Renal cortical epithelial cell (primary cell): ENCODE measurements around the genes CAP2 and E2F3.

- RRBS, result 10% methylated on average over 4 of the region's 32 CpGs
Observed at GRCh38 chr6:17392947-17393790, at the start of gene CAP2. TSS of gene CAP2 (plus strand) at chr6:17393595.

GRCh38 chr6:17429605-17429945, 36.2 kb downstream of the CAP2 start:
- RRBS, result no CpG with 5 or more reads among the region's 3 CpGs

- RRBS, result no CpG with 5 or more reads among the region's 4 CpGs
Observed at GRCh38 chr6:17469336-17469659, 75.9 kb downstream of the CAP2 start.

GRCh38 chr6:17715050-17715466, 8.3 kb upstream of the NUP153 start:
- RRBS, result no CpG with 5 or more reads among the region's 2 CpGs

DNA sequence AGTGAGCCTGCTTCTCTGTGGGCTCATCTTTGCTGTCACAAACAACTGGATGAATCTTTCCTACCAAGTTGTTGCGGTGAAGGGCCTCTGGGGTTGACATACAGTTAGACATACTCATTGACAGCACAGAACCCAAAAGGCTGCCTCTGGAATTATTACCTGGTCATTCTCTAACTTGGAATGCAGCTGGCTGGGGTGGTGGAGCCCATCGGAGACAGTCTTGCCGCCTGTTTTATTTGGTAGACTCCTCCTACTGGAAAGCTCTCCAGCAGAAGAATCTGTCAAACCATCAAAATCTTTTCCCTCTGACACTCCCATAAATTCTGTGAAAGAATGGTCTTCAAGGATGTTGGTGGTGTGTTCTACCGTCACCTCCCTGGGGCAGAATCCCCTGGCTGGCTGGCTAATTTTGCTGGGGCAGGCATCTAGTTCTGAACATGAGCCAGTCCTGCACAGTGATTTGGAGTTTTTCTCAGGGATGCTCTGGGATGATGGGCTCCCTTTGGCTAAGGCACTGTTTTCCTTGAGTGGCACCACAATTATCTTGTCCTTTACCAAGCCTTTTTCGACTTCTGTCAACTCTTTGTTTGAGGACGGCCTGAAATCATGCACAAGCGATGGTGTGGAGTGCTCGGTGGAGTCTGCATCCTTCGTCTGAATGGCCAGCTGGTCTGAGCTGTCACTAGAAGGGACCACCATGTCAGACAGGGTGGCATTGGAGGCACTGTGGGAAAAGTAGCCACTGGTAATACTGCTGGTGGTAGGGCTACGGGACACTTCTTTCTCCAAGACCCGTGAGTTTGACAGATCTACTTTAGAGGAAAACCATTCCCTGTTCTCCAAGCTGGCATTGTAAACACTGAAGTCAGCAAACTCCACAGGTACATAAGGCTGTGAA, 57.5 kb upstream of the NUP153 start:
- RRBS, result no CpG with 5 or more reads among the region's 11 CpGs

DNA sequence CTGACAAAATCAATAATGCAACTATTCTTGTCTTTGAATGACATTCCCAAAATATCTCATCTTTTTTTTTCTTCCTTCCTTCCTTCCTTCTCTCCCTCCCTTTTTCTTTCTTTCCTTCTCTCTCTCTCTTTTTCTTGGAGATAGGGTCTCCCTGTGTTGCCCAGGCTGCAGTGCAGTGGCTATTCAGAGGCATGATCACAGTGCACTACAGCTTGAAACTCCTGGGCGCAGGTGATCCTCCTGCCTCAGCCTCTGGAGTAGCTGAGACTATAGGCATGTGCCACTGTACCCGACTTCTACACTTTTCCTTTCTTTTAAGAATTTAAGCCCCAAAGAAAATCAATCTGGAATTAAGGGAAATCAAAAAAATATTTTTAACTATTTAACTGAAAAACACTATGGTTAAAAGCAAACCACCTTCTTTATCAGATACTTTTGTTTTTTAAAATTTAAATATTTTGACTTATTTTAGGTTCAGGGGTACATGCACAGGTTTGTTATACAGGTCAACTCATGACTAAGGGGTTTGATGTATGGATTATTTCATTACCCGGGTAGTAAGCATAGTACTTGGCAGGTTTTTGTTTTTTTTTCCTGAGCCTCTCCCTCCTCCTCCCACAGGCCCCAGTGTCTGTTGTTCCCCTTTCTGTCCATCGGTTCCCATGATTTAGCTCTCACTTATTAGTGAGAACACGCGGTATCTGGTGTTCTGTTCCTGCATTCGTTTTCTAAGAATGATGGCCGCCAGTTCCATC, 105.2 kb upstream of the NUP153 start:
- RRBS, result no CpG with 5 or more reads among the region's 8 CpGs

DNA sequence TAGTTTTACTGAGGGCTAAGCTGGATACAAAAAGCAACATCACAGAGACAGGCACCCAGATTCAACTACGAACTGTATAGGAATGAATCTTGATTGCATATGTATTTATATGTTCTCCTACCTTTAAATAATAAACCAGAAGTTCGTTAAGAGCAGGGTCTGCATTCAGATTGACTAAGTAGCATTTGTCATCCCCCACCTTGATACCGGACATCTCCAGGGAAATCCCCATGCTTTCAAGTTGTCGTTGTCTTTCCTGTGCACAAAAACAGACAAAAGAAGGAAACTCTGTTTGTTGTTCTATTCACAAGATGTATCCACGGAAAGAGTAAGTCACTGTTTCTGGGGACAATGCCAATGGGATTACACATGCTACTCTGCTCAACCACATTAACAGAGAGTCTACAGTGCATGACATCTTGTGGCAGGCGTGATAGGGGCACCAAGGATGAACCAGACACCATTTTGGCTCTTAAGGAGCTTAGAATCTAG, 124.3 kb upstream of the NUP153 start:
- RRBS, result no CpG with 5 or more reads among the region's 6 CpGs

- RRBS, result no CpG with 5 or more reads among the region's 20 CpGs
Observed at GRCh38 chr6:17975136-17975834, 12.2 kb downstream of the KIF13A start.

DNA sequence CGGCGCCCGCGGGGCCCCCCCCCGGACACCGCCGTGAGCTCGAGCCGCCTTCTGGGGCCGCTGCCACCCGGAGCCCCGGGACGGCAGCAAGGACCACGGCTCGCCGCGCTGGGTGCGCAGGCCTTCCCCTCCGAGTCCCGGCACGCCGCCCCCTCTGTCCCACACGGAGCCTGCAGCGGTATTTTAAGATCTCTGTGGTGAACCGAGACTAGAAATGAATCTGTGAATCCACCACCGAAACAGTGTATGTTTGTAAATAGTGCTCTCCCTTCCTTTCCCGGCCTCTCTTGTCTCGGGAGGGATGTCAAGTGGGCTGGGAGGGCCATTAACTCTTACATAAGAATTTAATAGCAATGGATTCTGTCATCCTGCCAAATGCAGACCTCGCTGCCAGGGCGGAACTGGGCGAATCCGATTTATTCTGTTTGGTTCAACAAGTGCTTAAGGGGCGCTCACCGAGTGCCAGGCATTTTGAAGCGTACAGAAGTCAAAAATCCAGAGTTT, 614 bp upstream of the KIF13A start:
- RRBS, result 1% methylated on average over 17 of the region's 35 CpGs

GRCh38 chr6:18034698-18035234, 47.3 kb upstream of the KIF13A start:
- RRBS, result no CpG with 5 or more reads among the region's 7 CpGs

DNA sequence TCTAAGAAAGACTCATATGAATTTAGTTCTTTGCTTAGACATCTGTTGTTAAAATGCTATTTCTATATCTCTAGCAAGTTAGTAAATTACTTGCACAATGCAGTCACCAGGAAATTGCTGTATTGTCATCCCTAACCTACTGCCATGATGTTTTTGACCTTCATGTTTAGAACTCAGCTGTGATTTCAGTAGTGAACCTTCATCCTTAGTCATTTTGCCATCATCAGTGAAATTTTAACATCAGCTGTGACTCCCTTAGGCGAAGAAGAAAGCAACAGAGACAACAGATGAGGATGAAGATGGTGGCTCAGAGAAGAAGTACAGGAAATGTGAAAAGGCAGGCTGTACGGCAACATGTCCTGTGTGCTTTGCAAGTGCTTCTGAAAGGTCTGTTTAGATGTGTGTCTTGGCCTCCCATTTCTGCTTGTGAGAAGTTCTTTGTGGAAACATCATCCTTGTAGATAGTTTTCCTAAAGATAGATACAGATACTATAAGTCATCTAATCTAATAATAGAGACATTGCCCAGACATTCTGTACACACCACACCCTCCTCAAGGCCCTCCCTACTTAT, 5.9 kb downstream of the KDM1B start:
- RRBS, result no CpG with 5 or more reads among the region's 2 CpGs

DNA sequence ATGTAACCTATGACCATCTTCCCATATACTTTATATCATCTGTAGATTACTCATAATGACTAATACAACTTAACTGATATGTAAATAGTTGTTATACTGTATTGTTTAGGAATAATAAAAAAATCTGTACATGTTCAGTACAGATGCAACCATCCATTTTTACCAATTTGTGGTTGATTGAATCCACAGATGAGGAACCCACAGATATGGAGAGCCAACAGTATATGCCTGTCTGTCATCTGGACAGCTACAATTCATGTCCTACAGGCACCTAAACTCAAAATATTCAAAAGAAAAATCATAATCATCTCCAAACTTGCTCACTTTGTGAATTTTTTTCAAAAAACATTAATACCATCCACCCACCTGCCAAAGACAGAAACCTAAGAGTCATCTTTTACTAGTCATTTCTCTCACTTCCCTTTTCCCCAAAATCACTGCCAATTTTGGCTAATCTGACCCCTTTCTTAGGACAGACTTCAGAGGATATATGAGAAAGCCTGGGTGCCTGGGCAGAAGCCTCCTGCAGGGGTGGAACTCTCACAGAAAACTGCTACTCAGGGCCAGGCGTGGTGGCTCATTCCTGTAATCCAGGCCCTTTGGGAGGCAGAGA, 4.1 kb downstream of the DEK start:
- RRBS, result no CpG with 5 or more reads among the region's 1 CpG

- RRBS, result no CpG with 5 or more reads among the region's 8 CpGs
Observed at GRCh38 chr6:19180546-19181307, 656.4 kb upstream of the ID4 start.

DNA sequence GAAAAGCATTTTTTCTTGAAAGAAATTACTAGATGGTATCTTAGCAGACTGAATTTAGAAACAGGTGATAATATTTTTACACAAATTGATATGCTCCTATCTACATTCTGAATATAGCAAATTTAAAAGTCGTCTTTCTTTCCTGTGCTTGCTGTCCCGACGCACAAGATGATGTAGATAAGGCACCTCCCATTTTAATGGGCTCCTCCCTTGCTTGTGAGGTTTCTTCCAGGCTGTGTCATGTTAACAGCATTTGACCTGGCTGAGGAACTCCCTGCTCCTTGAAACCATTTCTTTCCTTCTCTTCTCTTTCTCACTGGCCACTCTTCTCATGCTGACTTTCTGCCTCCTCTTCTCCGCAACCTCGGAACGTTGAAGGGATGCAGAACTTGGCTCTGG, 14.5 kb upstream of the ID4 start:
- RRBS, result no CpG with 5 or more reads among the region's 6 CpGs

- RRBS, result no CpG with 5 or more reads among the region's 46 CpGs
Observed at GRCh38 chr6:19836564-19837268, 454 bp upstream of the ID4 start.

DNA sequence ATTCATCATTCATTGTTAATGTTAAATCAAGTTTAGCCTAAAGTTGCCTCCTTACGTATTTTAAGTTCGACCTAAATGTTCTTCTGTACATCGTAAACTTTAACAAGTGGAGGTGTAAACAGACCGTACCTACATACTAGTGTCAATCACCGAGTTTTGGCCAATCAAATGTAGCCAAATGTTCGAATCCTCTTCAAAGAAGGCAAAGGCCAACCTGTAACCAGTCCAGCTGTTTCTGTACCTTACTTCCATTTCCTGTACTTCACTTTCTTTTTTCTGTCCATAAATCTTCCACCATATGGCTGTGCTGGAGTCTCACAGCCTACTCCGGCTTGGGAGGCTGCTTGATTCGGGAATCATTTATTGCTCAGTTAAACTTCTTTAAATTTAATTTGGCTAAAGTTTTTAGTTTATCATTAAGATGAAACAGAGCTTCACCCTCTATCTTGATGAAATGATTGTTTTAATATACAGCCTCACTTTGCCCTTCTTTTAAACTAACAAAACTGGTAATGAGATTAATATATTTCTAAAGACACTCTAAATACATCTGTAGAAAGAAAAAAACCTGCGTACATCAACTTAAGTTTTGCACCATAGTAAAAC, 13.3 kb downstream of the MBOAT1 start:
- RRBS, result no CpG with 5 or more reads among the region's 9 CpGs

DNA sequence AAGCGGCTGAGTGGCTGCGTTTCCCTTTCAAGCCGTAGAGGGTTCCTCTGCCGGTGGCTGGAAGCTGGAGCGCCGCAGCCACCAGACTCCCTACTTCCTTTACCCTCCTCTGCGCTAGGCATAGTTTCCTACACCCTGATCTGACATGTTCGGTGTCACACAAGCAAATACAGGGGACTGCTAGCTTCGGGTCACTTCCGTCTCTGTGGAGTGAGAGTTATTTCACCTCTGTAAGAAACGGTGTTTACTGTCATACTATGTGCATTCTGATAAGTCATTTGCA, 500 bp upstream of the MBOAT1 start:
- RRBS, result no CpG with 5 or more reads among the region's 11 CpGs

DNA sequence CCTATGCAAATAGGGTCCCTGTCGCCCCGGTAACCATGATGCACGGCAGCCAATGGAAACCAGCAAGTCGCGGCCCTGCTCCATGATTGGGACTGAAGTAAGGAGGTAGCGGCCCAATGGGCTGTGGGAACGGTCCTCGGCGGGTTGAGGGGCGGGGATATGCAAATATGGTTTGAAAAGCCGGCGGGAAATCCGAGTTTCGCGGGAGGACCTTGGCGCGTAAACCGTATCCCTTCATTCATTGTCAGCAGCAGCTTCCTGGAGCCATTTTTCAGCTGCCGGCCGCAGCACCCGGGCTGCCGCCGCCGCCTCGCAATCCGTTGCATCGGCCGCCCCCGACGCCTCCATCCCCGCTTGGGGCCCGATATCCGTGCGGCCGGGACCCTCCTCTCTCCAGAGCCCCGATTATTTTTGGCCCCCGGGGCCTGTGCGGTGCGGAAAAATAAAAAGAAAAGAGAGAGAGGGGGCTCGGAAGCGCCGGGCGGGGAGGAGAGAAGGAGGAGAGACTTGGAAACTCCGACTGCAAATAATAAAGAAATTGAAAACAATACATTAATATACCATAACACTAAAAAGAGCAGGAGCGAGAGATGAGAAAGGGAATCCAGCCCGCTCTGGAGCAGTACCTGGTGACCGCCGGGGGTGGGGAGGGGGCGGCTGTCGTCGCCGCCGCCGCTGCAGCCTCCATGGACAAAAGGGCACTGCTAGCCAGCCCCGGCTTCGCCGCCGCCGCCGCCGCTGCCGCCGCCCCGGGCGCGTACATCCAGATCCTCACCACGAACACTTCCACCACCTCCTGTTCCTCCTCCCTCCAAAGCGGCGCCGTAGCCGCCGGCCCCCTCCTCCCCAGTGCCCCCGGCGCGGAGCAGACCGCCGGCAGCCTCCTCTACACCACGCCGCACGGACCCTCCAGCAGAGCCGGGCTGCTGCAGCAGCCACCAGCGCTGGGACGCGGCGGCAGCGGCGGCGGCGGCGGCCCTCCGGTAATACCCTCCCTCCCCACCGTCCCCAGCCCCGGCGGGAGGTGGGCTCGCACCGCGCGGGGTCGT, at the start of gene E2F3:
Gene E2F3 (plus strand): TSS at position 237 of the 1,049 bp plus-strand sequence.
- RRBS, result 1% methylated on average over 51 of the region's 99 CpGs

DNA sequence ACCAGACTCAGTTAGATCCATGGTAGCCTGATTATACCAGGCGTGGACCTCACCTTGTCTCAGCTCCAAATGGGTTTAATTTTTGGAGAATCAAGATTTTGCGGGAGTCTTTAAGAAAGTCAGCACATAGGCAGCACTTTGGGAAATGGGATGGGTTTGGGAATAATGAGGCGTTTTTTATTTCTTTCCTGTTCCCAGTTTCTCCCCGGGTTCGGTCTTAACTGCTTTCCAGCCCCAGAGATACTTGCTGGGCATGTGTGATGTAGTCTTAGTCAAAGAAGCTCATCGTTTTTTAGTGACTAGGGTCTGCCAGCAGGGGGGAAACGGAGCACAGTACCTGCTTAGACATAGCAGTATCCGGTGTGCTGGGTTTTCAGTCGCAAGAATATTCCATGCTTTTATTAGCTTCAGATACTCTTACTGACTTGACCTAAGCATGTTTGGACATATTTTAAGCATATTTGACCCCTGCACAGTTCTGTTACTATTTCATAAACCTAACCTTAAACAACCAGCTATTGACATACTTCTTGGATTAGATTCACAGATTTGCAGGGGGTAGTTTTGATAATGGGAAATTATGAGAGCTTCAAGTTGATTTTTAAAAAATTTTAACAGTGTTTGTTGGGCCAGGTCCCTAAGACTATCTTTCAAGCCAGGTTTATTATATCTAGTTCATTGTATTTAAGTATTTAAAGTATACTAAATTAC, 2.9 kb downstream of the E2F3 start:
- RRBS, result no CpG with 5 or more reads among the region's 9 CpGs